Cytotoxic T cell (primary cell): ENCODE measurements around a stretch of chr16.

- PRO-cap, 2 experiments = no peak in any of the 2 experiments
Observed at GRCh38 chr16:3612858-3613556, 1.6 kb upstream of the SLX4 start.

DNA sequence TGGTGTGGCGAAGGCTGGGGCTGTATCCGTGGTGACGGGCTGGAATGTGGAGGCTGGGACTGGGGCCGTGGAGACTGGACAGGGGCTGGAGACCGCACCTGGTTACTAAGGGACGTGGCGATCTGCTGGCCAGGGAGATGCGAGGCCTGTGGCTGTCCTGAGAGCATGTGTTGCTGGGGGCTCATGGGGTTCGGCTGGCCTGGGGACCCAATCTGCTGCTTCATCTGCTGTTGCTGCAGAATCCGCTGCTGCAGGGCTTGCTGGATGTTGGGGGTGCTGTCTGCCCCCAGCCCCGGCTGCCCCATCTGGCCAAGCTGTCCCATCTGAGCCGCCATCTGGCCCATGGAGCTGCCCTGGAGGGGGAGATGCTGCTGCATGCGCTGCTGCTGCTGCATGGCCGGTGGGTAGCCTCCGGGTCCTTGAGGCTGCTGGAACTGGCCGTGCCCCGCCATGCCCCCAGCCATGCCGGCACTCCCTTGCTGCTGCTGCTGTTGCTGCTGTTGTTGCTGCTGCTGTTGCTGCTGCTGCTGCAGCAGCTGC, 10.7 kb upstream of the TRAP1 start:
- PRO-cap, 2 experiments = no peak in any of the 2 experiments

GRCh38 chr16:3819121-3819647, 61.3 kb downstream of the CREBBP start:
- PRO-cap, 2 experiments = peak in 2 of 2 experiments; most common plus-strand start chr16:3819379 (in 2); most common minus-strand start chr16:3819337 (in 2)

GRCh38 chr16:3858719-3859463, 21.6 kb downstream of the CREBBP start:
- PRO-cap, 2 experiments = no peak in any of the 2 experiments

- PRO-cap, 2 experiments = no peak in any of the 2 experiments
Observed at GRCh38 chr16:3874988-3875798, 5.3 kb downstream of the CREBBP start.

GRCh38 chr16:3879098-3879690, 1.3 kb downstream of the CREBBP start:
- PRO-cap, 2 experiments = no peak in any of the 2 experiments

GRCh38 chr16:3879691-3880387, 674 bp downstream of the CREBBP start:
- PRO-cap, 2 experiments = peak in 2 of 2 experiments; most common plus-strand start chr16:3880173 (in 1); most common minus-strand start chr16:3879771 (in 1)

DNA sequence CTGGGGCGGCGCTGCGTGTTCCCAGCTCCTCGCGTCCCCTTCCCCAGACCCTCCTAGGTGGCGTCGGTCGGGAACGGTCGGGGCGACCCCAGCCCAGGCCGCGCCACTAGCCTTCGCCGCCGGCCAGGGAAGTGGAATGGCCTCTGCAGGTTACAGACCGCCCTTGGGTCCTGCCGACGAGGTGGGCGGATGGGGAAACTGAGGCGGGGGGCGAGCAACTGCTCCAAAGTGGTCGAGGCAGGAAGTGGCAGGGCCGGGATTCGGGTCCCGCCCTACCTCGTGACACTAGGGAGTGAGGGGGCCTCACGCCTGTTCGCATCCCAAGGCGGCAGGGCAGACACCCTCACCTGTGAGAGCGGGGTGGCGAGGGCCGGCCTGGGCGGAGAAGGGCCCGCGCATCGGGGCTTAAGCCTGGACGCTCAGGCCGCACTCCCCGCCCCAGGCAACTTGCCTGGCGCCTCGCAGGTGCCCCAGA, 632 bp upstream of the CREBBP start:
- PRO-cap, 2 experiments = no peak in any of the 2 experiments

GRCh38 chr16:3945771-3946077, 65.2 kb upstream of the CREBBP start:
- PRO-cap, 2 experiments = no peak in any of the 2 experiments

- PRO-cap, 2 experiments = no peak in any of the 2 experiments
Observed at GRCh38 chr16:4087852-4088489, 28.3 kb downstream of the ADCY9 start.

- PRO-cap, 2 experiments = no peak in any of the 2 experiments
Observed at GRCh38 chr16:4092483-4092877, 23.8 kb downstream of the ADCY9 start.

DNA sequence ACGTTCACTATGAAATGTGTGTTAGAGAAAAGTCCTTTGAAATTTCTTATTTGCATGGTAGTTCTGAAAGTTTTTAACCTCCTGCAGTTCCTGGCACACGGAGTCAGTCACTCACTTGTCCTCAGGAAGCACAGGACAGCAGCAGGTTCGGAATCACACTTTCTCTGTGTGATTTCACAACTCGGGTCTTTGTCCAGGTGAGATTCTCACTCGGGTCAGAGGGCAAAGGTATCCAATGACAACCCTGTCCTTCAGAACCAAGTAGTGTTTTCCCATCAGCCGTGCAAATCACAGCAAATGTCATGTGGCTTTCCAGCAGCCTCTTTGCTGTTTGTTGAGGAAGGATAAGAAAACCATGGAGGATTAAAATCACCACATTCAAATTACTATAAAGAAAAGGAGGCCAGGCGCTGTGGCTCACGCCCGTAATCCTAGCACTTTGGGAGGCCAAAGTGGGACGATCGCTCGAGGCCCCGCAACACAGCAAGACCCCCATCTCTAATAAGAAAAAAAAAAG, 22.1 kb downstream of the ADCY9 start:
- PRO-cap, 2 experiments = no peak in any of the 2 experiments

DNA sequence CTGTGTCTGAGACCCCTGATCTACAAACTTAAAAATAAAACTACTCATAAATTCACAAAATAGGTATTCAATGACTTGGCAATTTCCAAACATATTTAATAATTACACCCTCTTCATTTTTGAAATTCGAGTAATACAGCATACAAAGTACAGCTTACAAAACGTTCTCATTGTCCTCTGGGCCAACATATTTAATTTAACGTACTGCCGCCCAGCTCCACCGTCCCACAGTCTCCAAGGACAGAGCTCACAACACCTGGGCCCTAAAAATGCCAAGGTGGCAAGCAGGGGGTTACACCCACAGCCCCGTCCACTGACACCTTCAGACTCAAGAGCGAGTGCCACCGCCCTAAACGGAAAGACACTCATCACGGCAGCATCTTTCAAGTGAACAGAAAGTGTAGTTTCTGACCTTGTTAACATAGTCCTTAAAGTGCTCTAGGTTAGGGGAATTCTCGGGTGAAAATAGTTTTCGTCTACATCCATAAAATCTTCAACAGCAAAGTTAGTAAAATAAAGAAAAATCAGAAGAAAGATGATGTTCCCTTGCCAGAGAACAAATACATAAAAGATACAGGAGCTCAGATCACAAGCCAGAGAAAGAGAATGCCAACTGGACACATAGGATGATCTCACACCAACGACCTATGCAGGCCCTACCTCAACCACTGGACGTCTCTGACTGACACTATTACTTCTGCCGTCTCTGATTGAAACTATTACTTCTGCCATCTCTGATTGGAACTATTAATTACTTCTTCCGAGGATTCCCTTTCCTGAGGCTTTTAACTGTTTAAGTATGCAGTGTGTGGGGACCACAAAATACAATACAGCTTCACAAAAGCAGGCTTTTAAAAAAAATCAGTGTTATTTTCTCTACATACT, 4.1 kb downstream of the ADCY9 start:
- PRO-cap, 2 experiments = peak in 1 of 2 experiments; most common minus-strand start position 462 of the sequence (in 1)

DNA sequence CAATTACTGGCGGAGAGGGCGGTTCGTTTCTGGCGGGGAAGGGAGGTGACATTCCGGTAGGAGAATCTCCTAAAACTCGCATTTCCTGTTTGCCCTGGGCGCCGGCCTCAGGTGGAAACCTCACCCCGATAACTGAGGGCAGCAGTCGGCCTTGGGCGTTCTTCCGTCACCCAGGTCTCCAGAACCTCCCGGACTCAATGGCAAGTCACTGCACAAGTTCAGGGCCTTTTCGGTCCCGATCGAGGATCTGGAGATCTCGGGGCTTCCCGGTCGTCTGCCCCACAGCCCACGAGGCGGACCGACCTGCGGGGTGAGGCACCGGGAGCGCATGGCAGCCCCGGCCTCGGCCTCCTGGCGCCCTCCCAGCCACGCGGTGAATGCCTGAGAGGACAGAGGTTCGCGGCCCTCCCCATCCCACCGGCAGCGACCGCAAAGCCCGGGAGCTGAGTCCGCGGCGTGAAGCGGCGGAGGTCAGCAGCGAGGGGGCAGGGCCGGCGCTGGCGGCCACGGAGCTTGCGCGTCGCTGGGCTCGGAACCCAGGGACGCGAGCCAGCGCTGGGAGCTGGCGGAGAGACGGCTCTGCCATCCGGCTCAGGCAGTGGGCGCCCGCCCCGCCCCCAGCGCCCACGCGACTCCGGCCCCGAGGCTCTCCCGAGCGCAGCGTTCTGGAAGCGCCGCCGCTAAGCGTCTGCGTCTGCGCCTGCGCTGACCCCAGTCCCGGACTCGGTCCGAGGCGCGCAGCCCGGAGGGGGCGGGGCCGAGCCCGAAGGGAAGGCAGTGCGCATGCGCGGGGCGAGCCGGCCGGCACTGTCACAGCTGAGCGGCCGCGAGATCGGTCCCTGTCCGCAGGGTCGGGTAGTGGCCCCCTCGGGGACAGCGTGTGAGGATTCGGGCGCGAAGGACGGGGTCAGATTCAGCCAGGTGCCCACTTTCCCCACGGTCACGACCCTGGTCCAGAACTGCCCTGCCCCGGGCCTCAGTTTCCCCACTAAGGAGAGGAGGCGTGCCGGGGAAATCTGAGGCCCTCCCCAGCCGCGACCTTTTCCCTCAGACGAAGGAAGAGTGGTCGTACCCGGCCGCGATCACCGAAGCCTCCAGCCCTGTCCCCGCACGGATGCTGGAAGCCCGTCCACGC, 58.2 kb downstream of the SRL start:
- PRO-cap, 2 experiments = no peak in any of the 2 experiments

GRCh38 chr16:4184787-4185149, 57.1 kb downstream of the SRL start:
- PRO-cap, 2 experiments = no peak in any of the 2 experiments

DNA sequence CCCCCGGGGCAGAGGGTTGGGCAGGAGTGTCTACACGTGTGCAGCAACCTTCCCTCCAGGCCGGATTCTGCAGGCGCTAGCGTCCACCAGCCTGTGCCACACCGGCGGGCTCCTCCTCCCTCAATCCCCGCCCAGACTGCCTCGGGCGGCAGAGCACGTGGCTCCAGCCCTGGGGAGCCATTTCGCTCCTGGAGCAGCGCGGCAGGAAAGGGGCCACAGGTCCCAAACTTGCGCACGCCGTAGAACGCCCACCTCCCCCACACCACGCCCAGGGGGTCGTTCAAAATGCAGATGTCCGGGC, 1.7 kb downstream of the TFAP4 start:
- PRO-cap, 2 experiments = peak in 2 of 2 experiments; most common plus-strand start position 151 of the sequence (in 1); most common minus-strand start position 69 of the sequence (in 2)

GRCh38 chr16:4273884-4274645, 1.2 kb upstream of the TFAP4 start:
- PRO-cap, 2 experiments = no peak in any of the 2 experiments

DNA sequence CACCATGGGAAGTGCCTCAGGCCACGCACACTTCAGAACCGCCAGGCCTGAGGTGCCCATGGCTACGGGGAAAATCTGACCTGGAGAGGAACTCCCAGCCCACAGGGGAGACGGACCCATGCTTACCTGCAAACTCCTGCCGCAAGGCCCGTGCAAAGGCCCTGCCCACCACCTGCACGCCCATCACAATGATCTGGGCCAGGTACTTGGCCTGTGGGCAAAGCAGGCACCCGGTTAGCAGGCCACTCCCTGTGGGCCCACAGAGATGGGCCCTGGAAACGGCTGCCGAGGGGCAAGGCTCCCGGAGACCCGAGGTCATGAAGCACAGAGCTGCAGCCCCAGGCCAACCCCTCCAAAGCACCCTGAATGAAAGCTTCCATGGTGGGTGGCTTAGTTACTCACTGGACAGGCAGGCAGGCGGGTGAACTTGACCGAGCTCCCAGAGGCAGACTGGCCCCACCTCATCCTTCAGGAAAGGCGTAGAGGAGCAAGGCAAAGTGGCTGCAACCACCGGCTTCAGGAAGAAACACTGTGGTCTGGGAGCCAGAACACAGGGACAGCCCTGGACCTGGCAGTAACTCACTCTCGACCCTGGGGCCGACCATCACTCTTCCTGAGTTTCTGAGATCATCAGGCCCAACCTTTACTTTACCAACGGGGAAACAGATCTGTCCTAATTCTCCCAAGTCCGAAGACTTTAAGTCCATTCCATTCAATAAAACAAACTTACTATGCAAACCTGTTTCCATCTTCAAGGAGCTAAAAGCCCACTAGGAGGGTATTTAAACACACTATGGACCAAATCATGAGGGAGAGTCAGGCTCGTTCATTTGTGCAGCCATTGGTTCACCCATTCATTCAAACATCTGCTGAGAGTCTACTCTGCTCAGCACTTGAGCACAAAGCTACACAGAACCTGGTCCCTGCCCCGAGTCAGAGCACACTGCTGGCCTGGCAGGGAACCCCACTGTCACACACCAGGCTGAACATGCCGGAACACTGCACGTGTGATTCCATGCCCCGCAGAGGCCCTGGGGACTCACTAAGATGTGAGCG, 7.7 kb downstream of the PAM16 start:
- PRO-cap, 2 experiments = no peak in any of the 2 experiments

- PRO-cap, 2 experiments = peak in 1 of 2 experiments; most common minus-strand start chr16:4352750 (in 1)
Observed at GRCh38 chr16:4352151-4353104, 1.3 kb upstream of the PAM16 start.

- PRO-cap, 2 experiments = peak in 1 of 2 experiments; most common minus-strand start chr16:4406167 (in 1)
Observed at GRCh38 chr16:4405762-4406281, 10.6 kb downstream of the CORO7 start.